Cerebral cortex (tissue), 2 donors: ENCODE data around the genes CDCA7L and GPNMB.

- PRO-cap, 2 experiments: no peak in any of the 2 experiments
These were observed 969 bp downstream of the DNAH11 start for GRCh38 chr7:21543646-21544369.

DNA sequence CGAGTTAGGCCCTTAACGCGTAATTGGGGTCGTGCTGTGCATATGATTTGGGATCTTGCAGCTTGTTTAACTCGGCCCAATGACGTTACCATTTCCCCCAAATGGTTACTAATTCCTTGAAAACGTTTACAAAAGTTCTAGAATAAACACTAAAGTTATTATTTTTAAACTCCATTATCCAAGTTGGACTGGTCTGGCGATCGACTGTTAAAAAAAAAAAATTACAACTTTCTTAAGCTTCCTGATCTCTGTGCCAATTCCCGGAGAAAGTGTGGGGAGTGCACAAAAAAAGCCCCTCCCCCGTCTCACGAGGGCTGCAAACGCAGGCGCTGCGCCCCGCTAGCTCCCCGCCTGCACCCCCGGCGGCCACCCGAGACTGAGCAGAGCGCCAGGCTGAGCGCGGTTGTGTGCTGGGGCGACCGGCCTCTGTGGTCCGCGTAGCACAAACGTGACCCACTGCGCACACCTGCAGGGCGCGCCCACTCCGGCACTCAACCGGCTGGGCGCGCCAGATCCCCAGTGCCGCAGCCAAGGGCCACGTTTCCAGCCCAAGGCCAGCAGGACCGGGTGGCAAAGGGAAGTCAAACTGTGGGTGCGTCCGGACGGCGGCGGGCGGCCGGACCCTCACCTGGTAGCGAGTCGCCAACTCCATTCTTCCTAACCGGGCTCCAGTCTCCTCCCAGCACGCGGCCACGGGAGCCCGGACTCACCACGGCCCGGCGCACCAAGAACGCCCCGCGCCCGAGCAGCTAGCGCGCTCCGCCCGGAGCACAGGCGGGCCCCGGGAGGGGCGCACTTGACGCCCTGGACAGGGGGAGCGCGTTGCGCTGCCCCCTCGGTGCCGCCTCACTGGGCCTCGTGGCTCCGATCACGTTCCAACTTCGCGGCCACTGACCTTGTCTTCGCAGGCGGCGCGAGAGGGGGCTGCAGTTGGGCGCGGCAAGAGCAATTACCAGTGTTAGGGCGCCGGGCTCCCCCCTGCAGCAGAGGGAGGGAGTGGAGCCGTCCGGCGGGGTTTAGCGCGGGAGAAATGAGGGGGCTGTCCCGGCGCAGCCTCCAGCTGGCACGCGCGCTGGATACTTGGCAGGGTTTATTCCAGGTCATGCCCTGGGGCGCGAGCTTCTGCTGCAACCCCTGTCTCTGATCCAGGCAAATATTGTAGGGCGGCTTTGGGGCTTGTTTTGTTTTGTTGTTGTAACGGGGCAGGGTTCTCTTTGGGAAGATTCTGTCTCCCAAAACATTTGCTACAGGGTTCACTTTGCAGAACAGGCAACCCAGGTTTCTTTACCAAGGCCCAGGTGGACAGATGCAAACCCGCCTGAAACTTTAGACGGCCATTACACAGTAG is at the start of gene CDCA7L:
TSS of gene CDCA7L (minus strand) at position 747 of the 1,348 bp plus-strand sequence.
- PRO-cap, 2 experiments: peak in 1 of 2 experiments; most common plus-strand start position 369 of the sequence (in 1); most common minus-strand start position 378 of the sequence (in 1)

- PRO-cap, 2 experiments: no peak in any of the 2 experiments
These were observed 120.8 kb downstream of the RAPGEF5 start for GRCh38 chr7:22236211-22236543.

- PRO-cap, 2 experiments: peak in 1 of 2 experiments; most common plus-strand start chr7:22346470 (in 1)
These were observed 10.5 kb downstream of the RAPGEF5 start for GRCh38 chr7:22346414-22346870.

GRCh38 chr7:22361357-22362458 is 4.8 kb upstream of the RAPGEF5 start:
- PRO-cap, 2 experiments: no peak in any of the 2 experiments

- PRO-cap, 2 experiments: no peak in any of the 2 experiments
These were observed 66.2 kb downstream of the STEAP1B start for GRCh38 chr7:22433483-22434452.

DNA sequence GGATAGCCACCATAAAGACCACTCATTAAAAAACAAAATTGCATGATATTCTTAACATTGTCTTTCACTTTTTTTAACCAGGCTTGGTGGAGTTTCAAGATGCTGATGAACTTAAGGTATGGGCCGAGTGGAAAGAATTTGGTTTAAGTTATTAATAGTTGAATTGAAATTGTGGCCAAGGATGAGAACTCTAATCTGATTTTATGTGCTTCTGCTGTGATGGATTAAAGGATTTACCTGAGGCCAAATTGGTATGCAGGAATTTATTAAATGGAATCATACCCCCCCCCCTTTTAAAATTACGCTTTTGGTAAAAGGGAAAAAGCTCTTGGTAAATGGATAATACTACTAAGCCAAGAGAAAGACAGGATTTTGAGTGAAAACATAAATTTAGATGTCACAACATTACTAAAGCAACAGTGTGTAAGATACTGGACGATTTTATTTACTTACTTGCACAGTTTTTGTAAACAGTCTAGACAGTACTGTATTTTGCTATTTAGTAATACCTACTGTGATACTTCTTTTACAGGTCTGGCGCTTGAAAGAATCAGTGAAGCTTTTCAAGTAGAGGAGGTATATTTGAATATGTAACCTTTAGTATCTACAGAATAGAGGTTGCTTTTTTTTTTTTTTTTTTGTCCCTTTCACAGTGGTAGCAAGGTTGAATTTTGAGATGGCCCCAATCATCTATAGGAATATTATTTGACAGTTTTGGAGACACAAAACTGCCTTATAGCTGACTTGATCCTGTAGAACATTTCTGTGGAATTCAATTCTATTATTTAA is 34.0 kb upstream of the TOMM7 start:
- PRO-cap, 2 experiments: no peak in any of the 2 experiments

GRCh38 chr7:22859588-22860858 is 37.4 kb upstream of the TOMM7 start:
- PRO-cap, 2 experiments: no peak in any of the 2 experiments

DNA sequence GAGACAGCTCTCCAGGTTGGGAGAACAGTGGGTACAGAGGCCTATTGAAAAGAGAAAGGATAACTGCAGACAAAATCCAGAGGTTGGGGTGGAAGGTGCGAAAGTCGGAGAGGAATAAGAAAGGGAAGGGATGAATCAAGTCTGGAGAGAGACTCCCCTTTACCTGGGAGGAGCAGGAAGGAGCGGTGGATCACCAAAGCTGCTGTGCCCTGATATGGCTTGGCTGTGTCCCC is 56.8 kb upstream of the TOMM7 start:
- PRO-cap, 2 experiments: no peak in any of the 2 experiments

DNA sequence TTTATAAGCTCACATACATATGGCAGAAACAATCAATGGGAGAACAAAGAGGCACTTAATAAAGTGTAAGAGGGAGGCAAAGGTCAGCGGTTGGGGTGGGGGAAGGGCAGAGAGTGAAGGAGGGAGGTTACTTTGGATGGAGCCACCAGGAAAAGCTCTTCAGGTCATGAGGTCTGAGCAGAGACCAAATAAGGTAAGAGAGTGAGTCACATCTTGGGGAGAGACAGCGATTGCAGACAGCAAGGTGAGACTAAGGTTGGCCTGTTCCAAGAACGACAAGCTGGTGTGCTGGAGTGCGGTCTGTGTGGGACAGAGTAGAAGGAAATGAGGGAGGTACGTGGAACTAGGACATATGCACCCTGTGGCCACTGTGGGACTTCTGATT is 74.3 kb upstream of the TOMM7 start:
- PRO-cap, 2 experiments: no peak in any of the 2 experiments

DNA sequence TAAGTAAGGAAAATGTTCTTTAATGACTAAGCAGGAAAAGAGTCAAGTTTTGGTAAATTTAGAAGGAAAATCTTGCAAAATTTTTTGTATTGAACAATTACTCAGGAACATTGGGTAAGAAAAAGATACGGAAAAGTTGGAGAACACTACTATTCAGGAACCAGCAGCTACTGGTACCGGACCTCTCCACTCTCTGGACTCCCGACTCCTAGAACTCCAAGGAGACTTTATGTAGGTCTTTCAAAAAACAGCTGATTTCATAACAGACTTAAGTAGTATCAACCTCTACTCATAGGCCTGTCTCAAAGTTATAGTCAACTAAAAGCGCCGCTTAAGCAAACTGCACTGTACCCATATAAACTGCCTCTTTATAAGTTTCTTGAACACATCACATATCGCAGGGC is 33.4 kb downstream of the HYCC1 start:
- PRO-cap, 2 experiments: no peak in any of the 2 experiments

- PRO-cap, 2 experiments: no peak in any of the 2 experiments
These were observed 2.5 kb downstream of the HYCC1 start for GRCh38 chr7:23011275-23011899.

- PRO-cap, 2 experiments: no peak in any of the 2 experiments
These were observed 1.2 kb downstream of the HYCC1 start for GRCh38 chr7:23012750-23013126.

GRCh38 chr7:23246518-23247094 is at the start of gene GPNMB:
Gene GPNMB, plus strand, starts transcription at chr7:23246775.
- PRO-cap, 2 experiments: no peak in any of the 2 experiments

GRCh38 chr7:23468154-23469177 is 1.8 kb downstream of the IGF2BP3 start:
- PRO-cap, 2 experiments: no peak in any of the 2 experiments

DNA sequence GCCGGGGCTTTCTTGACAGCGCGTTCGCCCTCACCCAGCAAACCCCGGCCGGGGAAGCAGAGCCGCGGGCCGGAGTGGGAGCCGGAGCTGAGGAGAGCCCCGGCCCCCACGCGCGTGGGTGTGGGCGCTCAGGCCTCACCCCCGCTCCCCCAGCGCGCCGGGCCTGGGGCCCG is 718 bp downstream of the IGF2BP3 start:
- PRO-cap, 2 experiments: no peak in any of the 2 experiments

GRCh38 chr7:23472781-23473856 is 2.8 kb upstream of the IGF2BP3 start:
- PRO-cap, 2 experiments: no peak in any of the 2 experiments

DNA sequence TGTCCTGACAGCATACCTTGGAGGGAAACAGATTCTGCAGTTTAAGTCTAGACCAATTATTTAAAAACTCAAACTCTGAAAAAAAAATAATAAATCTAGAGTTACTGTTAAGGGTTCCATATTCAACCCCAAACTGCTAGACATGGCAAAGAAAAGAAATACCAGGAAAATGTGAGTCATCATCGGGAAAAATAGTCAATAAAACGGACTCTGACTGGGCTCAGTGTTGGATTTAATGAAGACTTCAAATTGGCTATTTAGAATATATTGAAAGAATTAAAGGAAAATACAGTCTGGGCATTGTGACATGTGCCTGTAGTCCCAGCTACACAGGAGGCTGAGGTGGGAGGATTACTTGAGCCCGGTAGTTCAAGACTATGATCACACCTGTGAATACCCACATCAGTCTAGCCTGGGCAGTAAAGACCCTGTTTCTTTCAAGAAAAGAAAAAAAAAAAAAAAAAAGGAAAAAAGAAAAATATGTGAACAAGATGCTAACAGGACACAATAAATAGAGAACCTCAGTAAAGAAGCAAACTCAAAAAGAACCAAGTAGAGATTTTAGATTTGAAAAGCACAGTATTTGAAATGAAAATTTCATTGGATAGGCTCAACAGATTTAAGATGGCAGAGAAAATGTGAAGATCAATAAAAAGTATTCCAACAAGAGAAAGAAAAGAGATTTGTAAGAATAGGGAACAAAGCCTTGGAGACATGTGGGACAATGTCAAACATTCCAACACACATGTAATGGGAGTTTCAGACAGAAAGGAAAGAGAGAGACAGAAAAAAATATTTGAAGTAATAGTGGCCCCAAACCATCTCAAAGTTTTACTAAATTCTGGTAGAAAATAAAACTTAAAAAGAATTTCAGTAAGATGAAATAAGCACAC is 30.8 kb downstream of the PALS2 start:
- PRO-cap, 2 experiments: no peak in any of the 2 experiments

DNA sequence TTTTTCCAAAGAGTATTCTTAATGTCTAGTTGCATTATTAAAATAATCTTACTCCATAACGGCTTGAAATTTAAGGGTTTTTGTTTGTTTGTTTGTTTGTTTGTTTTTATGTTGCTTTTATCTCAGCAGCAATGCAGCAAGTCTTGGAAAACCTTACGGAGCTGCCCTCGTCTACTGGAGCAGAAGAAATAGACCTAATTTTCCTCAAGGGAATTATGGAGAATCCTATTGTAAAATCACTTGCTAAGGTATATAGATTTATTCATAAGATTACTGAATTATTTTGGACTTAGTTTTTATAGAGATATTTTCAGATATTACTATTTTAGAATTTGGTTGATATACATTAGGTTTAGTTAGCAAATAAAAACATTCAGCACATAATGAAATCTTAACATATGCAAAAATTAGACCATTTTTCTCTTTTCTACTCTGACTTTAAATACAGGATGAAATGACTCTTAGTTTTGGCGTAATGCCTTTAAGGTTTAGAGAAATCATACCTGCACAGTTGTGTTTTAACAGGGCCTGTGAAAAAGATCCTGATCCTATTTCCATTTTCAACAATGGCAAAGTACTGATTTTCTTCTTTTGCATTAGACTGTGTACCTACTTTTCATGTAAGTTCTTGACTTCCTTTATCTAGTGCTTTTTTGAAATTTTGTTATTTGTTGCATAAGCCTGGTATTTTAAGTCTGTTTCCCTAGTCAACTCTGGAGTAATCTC is 50.4 kb downstream of the PALS2 start:
- PRO-cap, 2 experiments: no peak in any of the 2 experiments

DNA sequence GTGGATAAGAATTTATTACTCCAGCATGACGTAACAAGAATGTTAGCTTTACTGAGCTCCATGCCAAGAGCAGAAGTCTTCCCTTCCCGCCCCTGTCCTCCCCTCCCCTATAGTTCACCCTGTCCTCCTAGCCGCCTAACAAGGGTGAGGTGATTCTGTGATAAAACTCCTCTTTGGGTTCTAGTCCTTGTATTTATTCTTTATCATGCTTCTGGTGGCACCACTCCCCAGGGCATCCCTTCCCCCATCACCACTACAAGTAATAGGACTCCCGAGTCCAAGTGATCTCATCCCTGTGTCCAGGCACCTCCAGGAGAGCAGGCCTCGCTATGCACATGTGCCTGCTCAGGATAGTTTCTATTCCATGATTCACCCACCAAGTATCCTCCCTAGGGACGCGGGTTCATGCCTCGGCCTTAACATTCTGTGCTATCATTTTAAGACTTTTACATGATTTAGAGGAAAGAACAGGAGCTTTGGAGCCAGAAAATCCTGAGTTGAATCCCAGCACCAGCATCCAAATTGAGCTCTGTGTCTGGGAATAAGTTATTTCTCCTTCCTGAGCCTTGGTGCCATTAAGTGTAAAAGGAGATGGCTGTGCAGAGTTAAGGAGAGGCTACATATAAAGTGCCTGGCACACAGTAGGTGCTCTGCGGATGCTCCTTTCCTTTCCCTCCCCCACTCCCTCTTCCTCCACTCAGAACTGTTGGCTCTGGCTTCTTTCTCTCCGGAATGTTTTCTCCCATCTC is 15.3 kb downstream of the GSDME start:
- PRO-cap, 2 experiments: no peak in any of the 2 experiments